AG09319 (cell line): ENCODE measurements around a stretch of chr2.

DNA sequence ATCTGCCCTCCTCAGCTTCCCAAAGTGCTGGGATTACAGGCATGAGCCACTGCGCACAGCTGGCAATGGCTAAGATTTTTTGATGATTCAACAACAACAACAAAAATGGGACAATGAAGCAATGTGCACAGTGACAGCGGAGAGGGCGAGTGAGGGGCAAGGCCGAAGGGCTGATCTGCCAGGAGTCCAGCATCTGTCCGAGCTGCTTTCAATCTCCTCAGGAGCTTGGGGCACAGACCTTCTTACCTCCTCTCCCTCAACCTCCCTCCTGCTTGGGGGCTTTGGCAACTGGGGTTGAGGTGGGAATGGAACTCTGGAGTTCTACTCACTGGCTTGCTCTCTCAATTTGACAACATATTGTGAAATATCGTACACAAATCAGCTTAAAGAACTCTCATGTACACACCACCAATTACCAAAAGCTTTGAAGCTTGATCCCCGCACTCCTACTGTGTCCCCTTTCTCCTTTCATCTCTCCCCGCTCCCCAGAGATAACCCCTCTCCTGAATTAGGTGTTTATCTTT is 3.5 kb downstream of the ABCG8 start:
- RRBS: no CpG with 5 or more reads among the region's 8 CpGs

DNA sequence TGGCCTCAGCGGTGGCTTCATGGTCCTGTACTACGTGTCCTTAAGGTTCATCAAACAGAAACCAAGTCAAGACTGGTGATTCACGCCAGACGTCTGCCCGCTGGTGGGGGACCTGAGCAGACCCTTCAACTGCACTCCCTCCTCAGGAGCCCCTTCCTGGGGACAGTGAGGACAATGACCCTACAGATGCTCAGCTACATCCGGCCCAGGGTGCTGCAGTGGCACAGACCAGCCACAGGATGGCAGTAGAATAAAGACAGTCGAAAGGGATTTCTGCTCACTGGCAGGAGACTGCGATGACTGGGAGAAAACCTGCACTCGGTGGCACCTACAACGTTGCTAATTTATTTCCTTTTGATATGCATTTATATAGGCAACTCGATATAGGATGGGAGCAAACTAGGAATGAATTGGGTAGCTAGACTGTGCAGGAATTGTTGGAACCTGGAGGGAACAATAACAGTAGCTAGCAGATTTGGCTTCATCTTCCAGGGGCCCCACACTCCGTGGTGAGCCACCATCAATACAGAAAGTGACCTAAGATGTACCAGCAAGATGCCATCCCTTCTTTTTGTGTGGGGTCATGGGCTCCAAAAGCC is 39.2 kb downstream of the ABCG8 start:
- RRBS: no CpG with 5 or more reads among the region's 12 CpGs

- RRBS: no CpG with 5 or more reads among the region's 15 CpGs
Measured at GRCh38 chr2:43905398-43906090, 66.8 kb downstream of the ABCG8 start.

DNA sequence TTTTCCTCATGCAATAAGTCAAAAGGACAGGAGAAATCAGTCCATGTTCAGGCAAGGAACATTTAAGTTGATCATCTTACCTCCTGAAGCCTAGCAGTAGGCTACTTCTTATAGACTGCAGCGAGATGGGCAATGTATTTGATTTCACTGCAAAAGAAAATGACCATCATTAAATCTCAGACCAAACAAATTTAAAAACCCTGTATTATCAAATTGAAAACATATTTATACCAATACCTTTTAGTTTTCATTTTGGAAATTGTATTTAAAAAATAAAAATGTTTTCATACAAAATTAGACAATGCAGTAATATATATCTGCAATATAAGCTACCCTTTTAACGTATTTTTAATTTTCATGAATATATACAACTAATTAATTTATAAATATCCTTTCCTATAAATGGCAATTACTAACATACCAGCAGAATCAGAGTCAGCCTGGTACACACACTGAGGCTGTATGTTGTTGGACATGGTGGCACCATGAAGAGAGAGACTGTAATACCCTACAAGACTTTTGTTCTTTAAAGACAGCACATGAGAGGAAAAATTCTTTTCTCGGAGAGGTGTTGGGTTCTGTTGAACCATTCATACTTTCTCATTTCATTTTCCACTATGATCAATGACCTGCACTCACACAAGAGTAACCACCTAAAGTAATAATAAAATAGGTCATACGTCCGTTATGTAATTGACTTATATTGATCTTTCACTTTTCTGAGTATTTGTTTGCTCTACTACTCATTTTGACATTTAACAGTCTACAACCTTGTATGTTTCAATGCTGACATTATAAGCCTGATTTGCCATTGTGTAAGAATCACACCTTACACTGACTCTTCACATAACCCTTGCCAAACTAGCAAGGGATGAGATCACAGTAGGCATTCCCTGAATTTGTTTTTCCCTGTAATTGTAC is 38.2 kb downstream of the LRPPRC start:
- RRBS: no CpG with 5 or more reads among the region's 5 CpGs

GRCh38 chr2:44087717-44088253 is 80.9 kb upstream of the PPM1B start:
- RRBS: no CpG with 5 or more reads among the region's 9 CpGs

DNA sequence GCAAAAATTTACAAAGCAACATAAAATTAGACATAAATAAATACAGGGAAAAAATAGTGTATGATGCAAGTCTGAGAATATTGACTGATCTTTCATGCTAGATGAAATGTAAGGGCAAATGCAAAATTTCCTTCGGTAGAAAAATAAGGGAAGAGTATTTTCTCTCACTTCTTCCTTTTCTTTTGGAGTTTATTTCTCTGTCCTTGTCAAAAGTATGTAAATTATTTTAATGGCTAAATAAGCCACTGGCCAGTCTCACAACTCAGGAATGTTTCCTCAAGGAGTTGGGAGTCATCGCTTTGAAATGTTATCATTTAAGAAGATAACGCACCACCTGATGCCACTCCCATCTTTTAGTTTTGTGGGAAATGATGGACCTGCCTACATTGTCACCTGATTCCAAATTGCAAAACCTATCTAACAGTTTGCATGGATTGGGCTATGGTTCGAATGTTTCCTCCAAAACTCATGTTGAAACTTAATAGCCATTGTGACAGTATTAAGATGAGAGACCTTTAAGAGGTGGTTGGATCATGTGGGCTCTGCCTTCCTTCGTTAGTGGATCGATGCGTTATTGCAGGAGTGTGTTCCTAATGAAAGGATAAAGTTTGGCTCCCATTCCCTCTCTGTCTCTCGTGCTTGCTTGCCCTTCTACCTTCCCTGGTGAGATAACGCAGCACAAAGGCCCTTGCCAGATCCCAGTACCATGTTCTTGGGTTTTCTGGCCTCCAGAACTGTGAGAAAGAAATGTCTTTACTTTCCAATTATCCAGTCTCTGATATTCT is 32.4 kb upstream of the PPM1B start:
- RRBS: no CpG with 5 or more reads among the region's 9 CpGs

DNA sequence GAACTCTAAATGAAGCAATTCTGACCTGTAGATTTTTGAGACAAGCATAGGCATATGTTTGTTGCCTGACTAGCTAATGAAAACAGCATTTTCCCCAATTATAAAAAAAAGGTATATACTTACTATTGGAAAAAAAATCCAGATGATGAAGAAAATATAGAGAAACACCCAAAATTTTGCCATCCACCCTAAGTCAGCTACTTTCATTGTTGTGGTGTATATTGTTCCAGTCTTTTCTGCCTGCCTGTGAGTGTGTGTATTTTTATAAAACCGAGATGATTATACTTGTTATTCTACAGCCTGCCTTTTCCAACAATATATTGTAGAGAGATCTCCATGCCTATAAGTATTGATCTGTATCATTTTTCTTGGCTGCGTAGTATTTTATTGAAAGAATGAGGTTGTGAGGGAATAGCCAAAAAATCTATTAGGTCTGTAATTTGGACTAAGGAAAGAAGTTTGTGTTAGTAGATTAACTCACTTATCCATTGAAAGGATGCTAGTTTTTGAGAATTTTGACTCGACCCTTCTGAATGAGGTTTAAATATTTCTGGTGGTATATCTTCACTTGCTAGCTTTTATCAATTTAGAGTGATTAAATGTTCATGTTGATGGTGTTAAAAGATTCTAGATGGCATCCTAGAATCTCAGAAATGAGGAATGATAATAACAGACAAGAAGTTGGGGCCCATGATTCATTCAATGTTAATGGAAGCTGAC is 34.9 kb downstream of the PPM1B start:
- RRBS: no CpG with 5 or more reads among the region's 3 CpGs

DNA sequence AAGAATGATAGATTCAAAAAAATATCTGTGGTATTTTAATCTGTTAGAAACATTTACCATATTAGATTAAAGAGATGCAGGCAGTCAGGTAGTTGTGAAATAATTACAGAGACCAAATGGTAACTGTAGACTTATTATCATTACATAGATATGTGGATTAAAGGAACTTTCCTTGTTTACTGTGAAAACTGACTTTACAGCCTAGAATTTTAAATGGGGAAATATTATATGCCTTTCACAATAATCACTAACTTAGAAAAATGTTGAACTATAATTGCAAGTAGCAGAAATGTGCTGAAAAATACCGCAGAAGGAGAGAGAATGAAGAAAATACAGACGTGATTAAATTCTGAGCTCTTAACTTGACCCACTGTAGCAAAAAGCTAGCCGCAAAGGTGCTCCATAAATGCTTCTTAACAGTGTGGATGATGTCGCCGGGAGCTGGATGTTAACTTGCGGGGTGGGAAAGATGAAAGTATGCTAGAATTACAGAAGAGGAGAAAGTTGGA is 52.4 kb downstream of the PPM1B start:
- RRBS: no CpG with 5 or more reads among the region's 6 CpGs

- RRBS: no CpG with 5 or more reads among the region's 7 CpGs
Measured at GRCh38 chr2:44350742-44351385, 10.4 kb downstream of the PREPL start.

- RRBS: 17% methylated on average over 22 of the region's 62 CpGs
Measured at GRCh38 chr2:44801327-44802425, 139.8 kb upstream of the SIX3 start.

- RRBS: no CpG with 5 or more reads among the region's 13 CpGs
Measured at GRCh38 chr2:44975449-44976018, 33.7 kb downstream of the SIX2 start.

- RRBS: 50% methylated on average over 2 of the region's 12 CpGs
Measured at GRCh38 chr2:45220103-45220655, 210.9 kb upstream of the SIX2 start.

DNA sequence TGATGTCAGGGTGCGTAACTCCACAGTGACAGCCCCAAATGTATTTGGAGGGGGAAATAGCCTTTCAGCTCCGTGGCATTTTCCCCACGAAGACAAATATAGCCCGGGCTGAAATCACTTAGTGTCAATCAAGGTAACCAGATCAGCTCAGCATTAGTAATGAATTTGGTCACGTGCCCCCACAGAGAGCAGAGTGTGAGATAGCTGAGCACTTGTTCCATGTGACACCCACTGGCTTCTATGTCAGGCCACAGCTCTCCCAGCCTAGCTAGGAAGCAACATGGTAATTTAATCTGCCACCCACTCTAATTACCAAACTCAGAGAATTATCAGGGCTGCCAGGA is 233.2 kb upstream of the SIX2 start:
- RRBS: no CpG with 5 or more reads among the region's 5 CpGs

- RRBS: no CpG with 5 or more reads among the region's 8 CpGs
Measured at GRCh38 chr2:45684510-45685406, 33.3 kb downstream of the PRKCE start.

DNA sequence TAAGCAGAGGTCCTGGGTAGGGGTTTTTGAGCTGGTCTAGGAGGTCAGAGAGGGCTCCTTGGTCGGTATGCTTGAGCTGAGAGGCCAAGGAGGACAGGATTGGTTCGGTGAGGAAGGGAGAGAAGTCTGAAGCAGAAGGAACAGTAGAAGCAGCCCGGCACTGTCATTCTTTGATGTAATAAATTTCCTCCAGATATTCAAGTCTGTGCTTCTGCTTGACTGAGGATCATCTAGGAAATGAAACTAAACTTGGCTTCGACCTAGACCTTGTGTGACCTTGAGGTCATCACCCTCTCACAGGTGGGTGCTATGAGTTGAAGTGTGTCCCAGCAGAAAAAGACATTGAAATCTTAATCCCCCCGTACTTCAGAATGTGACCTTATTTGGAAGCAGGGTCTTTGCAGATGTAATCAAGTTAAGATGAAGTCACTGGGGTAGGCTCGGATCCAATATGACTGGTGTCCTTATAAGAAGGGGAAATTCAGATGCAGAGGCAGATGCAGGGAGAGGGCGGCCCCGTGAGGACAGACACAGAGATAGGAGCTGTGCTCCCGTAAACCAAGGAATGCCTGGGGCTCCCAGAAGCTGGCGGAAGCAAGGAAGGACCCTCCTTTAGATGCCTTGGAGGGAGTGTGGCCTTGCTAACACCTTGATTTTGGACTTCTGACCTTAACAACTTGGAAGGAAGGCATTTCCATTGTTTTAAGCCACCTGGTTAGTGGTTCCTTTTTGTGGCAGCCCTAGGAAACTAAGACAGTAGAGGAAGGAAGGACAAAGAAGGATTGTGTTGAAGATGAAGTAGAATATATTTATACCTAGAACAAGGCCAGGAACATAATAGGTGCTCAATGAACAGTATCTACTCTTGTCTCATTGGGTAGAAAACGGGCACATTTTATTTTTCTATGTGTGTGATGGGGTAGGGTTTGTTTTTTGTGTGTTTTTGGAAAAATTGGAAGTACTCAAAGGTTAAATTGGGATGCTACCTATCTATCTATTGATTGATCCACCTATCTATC is 49.2 kb downstream of the PRKCE start:
- RRBS: no CpG with 5 or more reads among the region's 11 CpGs

- RRBS: no CpG with 5 or more reads among the region's 6 CpGs
Measured at GRCh38 chr2:45715812-45716665, 64.6 kb downstream of the PRKCE start.

- RRBS: no CpG with 5 or more reads among the region's 11 CpGs
Measured at GRCh38 chr2:45774498-45775217, 123.2 kb downstream of the PRKCE start.

GRCh38 chr2:45921027-45921523 is 269.6 kb downstream of the PRKCE start:
- RRBS: no CpG with 5 or more reads among the region's 5 CpGs

- RRBS: no CpG with 5 or more reads among the region's 5 CpGs
Measured at GRCh38 chr2:46239677-46240234, 57.5 kb upstream of the EPAS1 start.

DNA sequence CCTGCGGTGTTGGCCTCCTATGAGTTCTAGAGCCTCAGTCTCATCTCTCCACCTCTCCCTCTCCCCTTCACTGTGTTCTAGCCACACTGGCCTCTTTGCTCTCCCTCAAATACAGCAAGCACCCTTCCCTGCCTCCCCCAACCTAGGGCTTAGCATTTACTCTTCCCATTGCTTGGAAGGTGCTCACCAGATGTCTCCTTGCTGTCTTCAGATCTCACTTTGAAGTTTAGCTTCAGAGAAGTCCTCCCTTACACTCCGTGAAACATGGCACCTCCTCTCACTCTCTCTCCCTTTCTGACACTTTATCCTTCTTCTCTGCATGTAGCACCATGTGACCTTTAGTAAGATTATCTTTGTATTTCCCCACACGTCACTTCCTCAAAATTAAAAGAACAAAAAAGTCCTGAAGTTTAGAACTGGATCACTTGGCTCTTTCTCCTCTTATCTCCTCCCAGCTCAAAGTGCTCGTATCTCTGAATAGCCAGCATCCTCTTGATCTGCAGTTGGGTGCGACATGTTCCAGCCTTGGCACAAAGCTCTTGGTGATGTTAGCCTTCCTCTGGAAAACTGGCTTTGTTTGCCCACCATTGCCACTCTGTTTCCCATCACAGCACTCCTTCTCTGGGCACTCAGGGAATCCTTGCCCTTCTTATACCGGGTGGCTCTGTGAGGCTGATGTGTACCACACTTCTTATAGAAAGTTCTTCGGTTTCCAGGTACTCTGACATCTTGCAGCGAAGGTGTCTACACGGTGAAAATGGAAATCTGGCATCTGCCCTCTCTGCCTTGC is 40.6 kb upstream of the EPAS1 start:
- RRBS: no CpG with 5 or more reads among the region's 9 CpGs